ENCODE measurements around a stretch of chr1.

- PRO-cap, 2 experiments: no peak in any of the 2 experiments
- RAMPAGE, long total RNA, 5 experiments: no peak in any of the 5 experiments
Measured at GRCh38 chr1:9340241-9340728, 47.6 kb downstream of the SPSB1 start.

GRCh38 chr1:9379968-9380406 lies 87.3 kb downstream of the SPSB1 start:
- PRO-cap, 2 experiments: no peak in any of the 2 experiments
- RAMPAGE, long total RNA, 5 experiments: no peak in any of the 5 experiments

DNA sequence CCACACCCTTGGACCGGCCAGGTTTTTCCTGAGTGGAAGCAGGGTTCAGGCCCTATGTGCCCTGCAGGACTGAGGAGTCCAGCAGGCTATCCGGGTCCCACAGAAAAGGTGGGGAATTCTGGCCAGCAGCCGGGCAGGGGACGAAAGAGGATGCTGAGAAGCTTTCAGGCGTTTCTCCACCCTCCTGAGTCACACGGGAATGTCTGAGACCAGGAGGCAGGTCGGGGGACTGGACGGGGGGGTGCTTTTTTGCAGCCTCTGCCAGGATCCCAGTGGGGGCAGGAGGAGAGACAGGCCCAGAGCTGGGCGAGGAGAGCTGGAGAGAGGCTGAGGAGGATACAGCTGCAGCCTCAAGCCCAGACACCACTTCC lies 105.3 kb downstream of the SPSB1 start:
- PRO-cap, 2 experiments: no peak in any of the 2 experiments
- RAMPAGE, long total RNA, 5 experiments: no peak in any of the 5 experiments

GRCh38 chr1:9434878-9435508 lies 104.3 kb upstream of the SLC25A33 start:
- PRO-cap, 2 experiments: no peak in any of the 2 experiments
- RAMPAGE, long total RNA, 5 experiments: no peak in any of the 5 experiments

- PRO-cap, 2 experiments: no peak in any of the 2 experiments
- RAMPAGE, long total RNA, 5 experiments: no peak in any of the 5 experiments
Measured at GRCh38 chr1:9448266-9448899, 90.9 kb upstream of the SLC25A33 start.

DNA sequence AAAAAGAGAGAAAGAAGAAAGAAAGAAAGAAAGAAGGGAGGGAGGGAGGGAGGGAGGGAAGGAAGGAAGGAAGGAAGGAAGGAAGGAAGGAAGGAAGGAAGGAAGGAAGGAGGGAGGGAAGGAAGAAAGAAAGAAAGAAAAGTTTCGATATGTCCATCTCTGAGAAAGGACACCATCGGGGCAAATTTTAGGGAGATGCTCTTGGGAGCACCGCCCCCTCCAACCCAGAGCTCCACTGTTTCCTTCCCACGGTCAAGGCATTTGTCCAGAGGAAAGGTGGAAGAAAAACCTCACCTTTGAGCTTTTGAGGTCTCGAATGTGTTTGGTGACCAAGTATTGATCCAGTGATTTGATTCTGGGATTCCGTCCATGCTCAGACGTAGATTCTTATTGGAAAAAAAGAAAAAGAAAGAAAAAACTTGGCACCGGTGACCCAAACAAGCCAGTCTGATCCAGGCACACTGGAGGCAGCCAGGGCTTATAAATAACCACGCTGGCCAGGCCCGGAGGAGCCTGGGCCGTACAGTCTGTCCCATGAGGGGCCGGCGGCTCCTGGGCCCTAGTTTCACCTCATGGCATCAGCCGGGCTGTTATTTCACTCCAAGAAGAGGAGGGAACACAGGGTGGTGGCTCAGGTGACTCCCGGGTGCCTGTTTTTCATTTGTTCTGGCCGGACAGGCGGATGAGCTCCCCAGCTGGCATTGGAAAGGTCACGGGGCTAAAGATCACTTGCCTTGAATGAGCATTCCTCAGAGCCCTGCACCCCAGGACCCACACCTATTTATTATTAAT lies 36.1 kb upstream of the SLC25A33 start:
- PRO-cap, 2 experiments: no peak in any of the 2 experiments
- RAMPAGE, long total RNA, 5 experiments: no peak in any of the 5 experiments

- PRO-cap, 2 experiments: no peak in any of the 2 experiments
- RAMPAGE, long total RNA, 5 experiments: no peak in any of the 5 experiments
Measured at GRCh38 chr1:9558594-9559155, 19.4 kb downstream of the SLC25A33 start.

DNA sequence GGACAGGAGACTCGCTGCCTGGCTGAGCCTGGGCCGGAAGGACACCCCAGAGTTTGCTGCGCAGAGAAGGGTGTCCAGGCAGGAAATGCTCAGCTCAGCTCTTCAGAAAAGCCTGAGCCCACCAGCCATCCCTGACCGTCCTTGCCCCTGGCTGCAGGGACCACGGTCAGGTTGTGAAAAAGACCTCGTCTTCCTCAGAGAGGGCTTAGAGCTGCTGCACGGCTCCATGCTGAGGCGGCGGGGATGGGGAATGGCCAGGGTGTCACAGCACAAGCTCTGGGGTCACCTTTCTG lies 26.3 kb downstream of the TMEM201 start:
- PRO-cap, 2 experiments: no peak in any of the 2 experiments
- RAMPAGE, long total RNA, 5 experiments: no peak in any of the 5 experiments

GRCh38 chr1:9644475-9645004 lies 7.0 kb upstream of the PIK3CD start:
- PRO-cap, 2 experiments: no peak in any of the 2 experiments
- RAMPAGE, long total RNA, 5 experiments: no peak in any of the 5 experiments

DNA sequence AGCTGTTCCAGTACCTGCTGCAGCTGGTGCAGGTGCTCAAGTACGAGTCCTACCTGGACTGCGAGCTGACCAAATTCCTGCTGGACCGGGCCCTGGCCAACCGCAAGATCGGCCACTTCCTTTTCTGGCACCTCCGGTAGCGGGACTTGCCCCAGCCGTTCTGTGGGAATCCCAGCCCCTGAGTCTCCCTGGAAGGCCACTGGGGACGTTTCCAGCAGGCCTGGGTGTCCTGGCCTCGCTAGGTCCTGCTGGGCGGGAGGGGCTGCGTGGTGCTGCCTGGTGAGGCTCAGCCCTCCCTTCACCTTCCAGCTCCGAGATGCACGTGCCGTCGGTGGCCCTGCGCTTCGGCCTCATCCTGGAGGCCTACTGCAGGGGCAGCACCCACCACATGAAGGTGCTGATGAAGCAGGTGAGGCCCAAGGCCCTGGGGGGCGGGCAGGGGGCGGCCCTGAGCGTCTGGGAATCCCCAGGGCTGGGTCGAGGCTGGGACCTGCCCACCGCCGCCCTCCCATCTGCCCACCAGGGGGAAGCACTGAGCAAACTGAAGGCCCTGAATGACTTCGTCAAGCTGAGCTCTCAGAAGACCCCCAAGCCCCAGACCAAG lies 70.0 kb downstream of the PIK3CD start:
- PRO-cap, 2 experiments: no peak in any of the 2 experiments
- RAMPAGE, long total RNA, 5 experiments: no peak in any of the 5 experiments

DNA sequence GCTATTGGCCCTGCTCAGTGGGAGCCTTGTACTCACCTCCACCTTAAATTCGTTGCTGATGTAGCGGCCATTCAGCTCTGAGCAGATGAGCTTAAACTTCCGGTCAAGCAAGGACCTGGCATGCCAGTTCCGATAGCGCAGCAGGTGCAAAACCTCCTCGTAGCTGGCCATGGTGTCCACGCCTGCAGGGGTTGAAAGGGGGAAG lies 81.7 kb downstream of the PIK3CD start:
- PRO-cap, 2 experiments: no peak in any of the 2 experiments
- RAMPAGE, long total RNA, 5 experiments: no peak in any of the 5 experiments

DNA sequence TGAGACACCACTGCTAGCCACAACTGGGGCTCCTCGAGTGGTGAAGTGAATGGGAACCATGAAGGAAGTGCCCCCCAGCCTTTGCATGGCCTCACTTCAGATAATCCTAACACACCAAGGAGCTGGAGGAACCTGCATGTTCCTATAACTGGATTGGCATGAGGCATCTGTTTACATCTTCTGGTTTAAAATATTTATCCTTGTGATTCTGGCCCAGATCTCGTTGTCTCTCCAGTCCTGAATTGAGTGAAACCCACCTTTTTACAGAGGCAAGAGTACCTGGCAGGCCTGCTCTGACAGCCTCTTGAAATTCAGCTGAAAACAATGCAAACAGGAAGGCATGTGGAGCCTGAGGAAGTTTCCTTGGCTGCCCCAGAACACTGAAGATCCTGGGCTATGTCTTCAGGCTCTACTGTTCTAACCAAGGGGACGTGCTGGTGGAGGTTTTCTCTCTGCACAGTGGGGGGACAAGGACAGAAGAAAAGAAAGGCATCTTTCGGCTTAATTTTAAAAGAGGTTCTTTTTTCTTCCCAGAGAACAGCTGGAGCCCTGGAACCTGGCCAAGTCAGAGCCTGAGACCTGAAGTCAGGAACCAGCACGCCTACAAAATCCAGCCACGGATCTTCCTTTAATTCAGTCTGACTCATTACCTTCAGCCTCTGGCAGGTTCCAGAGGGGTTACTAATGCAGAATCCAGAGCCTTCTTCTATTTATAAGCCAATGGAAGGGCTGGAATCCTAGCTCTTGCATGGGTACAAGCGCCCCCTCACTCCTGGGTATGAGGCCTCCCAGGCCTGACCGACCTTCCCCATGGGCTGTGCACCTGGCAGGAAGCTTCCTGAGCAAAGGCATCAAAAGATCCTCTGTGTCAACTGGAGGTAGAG lies 19.9 kb downstream of the CTNNBIP1 start:
- PRO-cap, 2 experiments: no peak in any of the 2 experiments
- RAMPAGE, long total RNA, 5 experiments: no peak in any of the 5 experiments

DNA sequence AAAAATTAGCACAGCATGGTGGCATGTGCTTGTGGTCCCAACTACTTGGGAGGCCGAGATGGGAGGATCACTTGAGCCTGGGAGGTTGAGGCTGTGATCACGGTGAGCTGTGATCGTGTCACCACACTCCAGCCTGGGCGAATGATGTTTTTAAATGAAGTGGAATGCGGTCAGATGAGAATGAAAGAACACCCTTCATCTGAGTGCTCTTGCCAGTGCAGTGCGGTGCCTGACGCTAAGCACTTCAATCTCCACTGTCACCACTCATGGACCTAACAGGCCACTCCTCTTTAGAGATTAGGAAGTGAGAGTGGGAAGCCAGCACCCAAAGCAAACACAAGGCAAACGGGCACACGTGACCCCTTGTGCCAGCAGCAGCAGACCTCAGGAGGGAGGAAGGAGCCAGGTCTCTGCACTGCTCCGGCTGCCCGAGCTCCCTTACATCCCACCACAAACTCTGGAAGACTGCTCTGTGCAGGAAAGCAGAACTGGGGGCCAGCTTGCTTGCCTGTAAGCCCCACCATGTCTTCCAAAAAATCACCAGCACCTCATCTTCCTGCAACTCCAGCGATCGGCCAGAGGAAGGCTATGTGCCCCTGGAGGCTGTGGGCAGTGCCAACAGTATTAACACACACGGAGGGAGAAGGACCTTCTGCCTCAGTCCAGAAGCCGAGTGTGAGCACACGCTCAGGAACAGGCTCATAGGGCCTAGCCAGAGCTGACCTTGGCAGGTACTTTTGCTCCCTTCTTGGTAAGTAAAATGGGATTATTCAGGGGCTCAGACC lies 9.6 kb downstream of the CTNNBIP1 start:
- PRO-cap, 2 experiments: peak in 2 of 2 experiments; most common plus-strand start position 380 of the sequence (in 2); most common minus-strand start position 146 of the sequence (in 1)
- RAMPAGE, long total RNA, 5 experiments: no peak in any of the 5 experiments

DNA sequence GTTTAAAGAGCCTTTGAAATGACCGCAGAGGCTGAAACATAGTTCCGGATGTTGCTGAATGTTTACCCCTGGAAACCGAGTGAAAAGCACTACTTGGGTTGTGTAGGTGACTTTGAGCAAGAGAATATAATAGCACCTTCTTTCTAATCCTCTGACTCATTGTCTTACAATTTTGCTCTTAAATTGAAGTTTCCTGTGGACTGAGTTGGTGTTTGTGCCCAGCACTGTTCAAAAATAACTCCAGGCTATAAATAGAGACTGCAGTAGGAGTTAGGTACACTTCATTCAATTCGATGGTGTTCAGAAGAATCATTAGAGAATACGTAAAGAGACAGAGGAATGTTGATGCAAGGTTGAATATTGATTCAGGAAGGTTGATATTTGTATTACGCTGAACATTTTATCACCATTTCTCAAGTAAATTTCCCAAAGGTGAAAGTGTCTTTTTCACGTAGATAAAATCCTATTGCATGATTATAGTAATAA lies 75.6 kb downstream of the UBE4B start:
- PRO-cap, 2 experiments: no peak in any of the 2 experiments
- RAMPAGE, long total RNA, 5 experiments: no peak in any of the 5 experiments

GRCh38 chr1:10108844-10109646 lies 76.3 kb downstream of the UBE4B start:
- PRO-cap, 2 experiments: no peak in any of the 2 experiments
- RAMPAGE, long total RNA, 5 experiments: no peak in any of the 5 experiments

DNA sequence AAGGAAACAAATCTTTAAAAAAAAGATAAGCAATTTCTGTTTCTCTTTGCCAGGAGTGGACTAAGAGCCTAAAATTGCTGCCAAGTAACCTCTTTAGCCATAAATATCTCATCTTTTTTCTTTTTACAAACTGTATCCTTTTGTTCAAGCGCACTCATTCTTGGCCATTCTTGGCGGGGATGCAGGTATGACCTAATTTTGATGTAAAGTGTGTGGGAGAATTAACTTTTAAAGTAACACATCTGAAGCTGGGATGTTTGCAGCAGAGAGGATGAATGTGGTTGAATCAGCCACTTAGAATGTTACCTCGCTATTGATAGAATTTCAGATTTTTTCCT lies 13.4 kb upstream of the KIF1B start:
- PRO-cap, 2 experiments: peak in 1 of 2 experiments; most common minus-strand start position 172 of the sequence (in 1)
- RAMPAGE, long total RNA, 5 experiments: no peak in any of the 5 experiments

DNA sequence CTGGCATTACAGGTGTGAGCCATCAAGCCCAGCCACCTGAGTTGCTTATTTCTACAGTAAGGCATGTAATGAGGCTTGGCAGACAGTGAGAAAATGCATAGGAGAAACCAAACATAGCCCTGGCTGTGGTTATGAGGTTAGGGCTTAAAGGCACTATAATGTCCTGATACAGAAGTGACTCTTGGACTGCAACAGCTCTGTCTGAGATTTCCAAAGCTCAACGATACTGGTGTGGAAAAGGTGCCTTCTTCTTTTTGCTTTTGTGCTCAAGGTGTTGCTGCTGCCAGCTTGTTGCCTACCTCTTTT lies 70.1 kb downstream of the KIF1B start:
- PRO-cap, 2 experiments: no peak in any of the 2 experiments
- RAMPAGE, long total RNA, 5 experiments: no peak in any of the 5 experiments

- PRO-cap, 2 experiments: peak in 1 of 2 experiments; most common plus-strand start chr1:10308172 (in 1)
- RAMPAGE, long total RNA, 5 experiments: no peak in any of the 5 experiments
Measured at GRCh38 chr1:10307713-10308379, 91.0 kb upstream of the PGD start.

- PRO-cap, 2 experiments: peak in 2 of 2 experiments; most common plus-strand start chr1:10399627 (in 1); most common minus-strand start chr1:10399326 (in 2)
- RAMPAGE, long total RNA, 5 experiments: start-site peak on the plus strand in 1 of 5 experiments, at chr1:10399439-10399506 at its widest, 20 reads per replicate
Measured at GRCh38 chr1:10399194-10400221, 644 bp downstream of the PGD start.

DNA sequence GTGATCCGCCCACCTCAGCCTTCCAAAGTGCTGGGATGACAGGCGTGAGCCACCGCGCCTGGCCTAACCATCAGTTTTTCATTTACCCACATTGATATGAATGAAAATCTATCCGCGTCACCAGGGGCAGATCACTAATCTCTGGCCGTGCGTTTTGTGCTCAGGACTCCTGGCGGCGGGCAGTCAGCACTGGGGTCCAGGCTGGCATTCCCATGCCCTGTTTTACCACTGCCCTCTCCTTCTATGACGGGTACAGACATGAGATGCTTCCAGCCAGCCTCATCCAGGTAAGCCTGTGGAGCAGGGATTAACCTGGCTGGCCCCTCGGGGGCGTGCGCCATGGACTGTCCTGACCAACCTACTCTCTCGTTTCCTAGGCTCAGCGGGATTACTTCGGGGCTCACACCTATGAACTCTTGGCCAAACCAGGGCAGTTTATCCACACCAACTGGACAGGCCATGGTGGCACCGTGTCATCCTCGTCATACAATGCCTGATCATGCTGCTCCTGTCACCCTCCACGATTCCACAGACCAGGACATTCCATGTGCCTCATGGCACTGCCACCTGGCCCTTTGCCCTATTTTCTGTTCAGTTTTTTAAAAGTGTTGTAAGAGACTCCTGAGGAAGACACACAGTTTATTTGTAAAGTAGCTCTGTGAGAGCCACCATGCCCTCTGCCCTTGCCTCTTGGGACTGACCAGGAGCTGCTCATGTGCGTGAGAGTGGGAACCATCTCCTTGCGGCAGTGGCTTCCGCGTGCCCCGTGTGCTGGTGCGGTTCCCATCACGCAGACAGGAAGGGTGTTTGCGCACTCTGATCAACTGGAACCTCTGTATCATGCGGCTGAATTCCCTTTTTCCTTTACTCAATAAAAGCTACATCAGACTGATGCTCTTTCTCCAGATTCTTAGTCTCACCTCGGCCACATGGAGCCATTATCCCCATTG lies 10.7 kb upstream of the CENPS start:
- PRO-cap, 2 experiments: no peak in any of the 2 experiments
- RAMPAGE, long total RNA, 5 experiments: no peak in any of the 5 experiments